ENCODE measurements around a stretch of chr5.

DNA sequence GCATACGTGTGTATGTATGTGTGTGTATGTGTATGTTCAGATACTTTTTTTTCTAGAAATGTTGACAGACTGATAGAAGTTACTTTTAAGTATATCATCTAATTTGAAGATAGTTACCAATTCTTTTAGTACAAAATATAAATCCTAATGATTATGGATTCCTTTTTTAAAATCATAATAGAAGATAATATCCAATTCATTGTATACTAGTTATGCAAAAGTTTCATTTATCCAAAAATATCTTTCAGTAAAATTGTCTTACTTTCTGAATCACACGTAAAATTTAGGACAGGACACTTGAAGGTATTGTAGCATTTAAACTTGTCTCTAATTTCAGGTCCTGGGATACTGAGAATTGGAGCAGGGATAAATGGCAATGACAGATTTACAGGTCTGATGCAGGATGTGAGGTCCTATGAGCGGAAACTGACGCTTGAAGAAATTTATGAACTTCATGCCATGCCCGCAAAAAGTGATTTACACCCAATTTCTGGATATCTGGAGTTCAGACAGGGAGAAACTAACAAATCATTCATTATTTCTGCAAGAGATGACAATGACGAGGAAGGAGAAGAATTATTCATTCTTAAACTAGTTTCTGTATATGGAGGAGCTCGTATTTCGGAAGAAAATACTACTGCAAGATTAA lies 99.1 kb downstream of the ADGRV1 start:
- RRBS: no CpG with 5 or more reads among the region's 8 CpGs

DNA sequence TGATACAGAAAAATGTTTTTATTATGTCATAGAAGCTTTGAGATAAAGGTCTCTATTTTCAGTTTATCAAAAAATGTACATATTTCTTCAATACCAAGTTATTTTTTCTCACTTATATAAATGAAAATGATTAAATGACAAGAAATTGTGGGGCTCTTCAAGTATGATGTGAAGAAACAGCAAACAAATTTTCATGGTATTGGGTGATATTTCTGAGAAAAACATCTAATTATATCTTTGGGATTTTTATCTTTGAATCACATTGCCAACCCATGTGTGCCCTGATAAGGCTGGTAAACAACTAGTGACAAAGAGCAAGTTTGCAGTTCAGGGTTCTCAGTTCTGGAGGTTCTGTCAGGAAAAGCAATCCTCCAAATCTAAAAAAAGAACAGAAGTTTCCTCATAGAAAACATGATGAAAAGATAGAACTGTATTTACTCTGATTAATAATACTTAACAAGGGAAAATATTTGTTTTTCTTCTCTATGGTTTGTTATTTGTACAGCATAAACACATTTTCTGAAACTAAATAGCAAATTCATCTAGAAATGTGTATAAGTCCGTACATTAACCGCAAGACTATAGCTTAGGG lies 308.3 kb downstream of the ADGRV1 start:
- RRBS: no CpG with 5 or more reads among the region's 2 CpGs

- RRBS: no CpG with 5 or more reads among the region's 3 CpGs
Observed at GRCh38 chr5:90915528-90915842, 356.9 kb downstream of the ADGRV1 start.

DNA sequence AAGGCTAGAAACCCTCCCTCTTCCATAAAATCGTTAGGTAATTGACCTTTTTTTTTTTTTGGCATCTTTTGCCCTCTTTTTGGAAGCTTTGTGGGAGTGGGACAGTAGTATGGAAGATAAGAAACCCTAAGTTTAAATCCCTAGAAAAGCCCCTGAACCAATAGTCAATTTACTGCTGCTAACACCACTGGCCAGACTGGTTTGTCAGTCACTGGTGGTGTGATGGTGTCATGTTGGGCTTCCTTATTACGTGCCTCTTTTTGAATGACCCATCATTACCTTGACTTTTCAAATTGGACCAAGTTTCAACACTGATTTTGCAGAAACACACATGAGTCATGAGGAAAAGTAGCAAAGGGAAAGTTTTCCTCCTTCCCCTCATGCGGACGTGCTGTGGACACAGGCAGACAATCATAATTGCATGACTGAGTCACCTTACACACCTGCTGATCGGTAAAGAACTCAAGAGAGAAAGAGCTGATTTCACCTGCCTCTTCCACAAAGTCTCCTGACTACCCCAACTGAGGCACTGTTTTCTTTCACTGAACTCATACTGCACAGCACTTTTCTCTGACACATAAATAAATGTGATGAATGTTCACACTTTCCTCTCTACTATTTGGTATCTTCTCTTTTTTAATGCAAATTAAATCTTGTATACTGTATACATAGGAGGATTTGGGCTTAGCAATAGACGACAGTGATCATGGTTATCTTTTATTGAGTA lies 324.5 kb downstream of the ARRDC3 start:
- RRBS: no CpG with 5 or more reads among the region's 6 CpGs

- RRBS: no CpG with 5 or more reads among the region's 8 CpGs
Observed at GRCh38 chr5:91162273-91163174, 220.6 kb downstream of the ARRDC3 start.

- RRBS: no CpG with 5 or more reads among the region's 4 CpGs
Observed at GRCh38 chr5:91384691-91385103, 1.6 kb upstream of the ARRDC3 start.

DNA sequence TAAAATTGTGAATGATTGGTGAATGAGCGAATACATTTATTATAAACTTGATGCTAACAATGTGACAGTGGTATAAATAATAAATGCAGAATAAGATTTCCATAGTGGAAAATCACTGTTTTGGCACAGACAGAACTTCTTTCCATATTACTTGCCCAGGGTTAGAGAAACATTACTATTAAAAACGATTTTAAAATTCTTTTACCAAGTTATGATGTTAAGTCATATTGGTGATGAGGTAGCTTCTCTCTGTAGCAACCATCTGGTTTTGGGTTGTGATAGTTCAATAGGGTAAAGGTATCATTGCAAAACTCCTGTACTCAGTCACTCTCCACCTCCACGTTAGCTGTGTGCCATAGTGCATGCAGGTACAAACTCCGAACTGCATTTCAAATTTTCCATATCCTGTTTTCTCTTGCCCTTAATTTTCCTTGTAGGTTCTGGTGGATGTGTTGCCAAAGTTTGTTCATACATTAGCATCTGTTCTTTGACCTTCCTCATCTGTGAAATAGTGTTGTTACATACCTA lies 53.0 kb upstream of the ARRDC3 start:
- RRBS: no CpG with 5 or more reads among the region's 4 CpGs

DNA sequence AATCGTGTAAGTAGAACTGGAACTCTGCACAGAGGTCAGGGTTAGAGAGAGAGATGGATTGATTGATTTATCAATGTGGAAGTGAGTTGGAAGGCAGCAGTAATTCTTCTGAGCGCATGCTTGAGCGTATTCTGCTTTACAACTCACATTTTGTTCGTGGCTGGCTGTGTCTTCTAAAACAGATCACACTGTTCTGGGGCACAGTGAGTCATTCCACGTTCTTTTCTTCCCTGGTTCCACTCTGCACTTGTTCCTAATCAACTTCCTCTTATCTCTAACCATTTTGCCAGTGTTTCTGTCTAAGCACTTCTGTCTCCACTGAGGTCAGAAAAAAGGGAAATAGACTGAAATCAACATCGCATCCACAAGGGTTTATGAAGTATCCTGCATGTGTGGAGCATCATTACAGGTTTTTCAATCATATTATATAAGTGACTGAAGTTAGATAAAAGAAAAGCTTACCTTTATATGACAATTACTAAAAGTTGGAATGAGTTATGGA lies 86.7 kb upstream of the ARRDC3 start:
- RRBS: no CpG with 5 or more reads among the region's 6 CpGs

DNA sequence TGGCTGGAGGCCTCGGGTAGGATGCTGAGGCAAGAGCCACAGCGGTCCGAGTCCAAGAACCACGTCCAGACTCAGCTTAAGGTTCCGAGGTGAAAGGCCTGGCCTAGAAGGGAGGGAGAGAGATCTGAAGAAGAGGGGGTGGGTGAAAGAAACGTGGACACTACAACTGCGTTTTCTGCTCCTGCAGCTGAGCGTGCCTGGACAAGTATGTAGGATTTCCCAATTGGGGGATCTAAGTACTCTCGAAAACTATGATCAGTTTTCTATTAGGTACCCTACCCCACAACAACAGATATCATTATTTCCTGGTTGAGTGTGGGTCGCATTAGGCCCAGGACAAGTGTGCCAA lies 4.5 kb upstream of the NR2F1 start:
- RRBS: no CpG with 5 or more reads among the region's 10 CpGs

DNA sequence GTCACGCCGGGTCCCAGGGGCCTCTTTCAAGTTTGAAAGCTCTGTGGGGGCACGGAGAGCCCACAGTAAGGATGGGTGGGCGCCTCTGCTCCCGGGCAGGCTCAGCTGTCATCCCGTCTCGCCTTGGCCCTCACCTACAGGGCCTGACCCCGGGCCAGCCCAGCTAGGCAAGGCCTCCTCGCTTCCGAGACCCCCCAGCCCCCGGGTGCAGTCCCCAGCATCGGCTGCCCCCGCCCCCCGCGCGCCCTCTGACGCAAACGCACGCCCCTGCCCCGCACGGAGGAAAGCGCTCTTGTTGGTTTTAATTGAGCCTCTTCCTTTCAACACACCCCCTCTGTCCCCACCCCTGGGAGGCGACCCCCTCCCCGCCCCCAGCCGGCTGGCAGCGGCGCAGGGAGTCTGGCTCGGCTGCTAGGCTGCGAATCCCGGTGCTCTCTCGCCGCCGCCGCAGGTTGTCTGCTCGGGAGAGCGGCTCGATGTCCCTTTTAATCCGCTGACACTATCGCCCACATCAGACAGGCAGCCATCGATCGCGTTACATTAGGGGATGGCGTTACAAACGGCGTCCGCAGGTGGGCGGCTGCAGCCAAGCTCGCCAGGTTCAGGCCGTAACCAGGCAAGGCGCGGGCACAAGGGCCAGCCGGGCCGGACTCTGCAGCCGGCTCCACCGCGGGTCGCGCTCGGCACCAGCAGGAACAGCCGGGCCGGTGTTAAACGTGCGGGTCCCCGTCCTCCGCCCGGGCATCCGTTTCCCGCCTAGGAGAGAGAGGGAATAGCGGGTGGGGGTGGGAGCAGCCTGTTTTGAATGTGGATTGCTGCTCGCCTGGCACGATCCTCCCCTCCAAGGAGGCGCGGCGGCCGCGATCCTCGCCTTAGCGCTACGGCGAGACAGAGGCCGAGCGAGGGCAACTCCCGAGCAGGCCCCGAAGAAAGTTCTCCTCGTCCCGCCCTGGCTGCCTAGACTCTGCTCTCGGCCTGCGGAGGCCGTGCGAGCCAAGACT lies 3.3 kb upstream of the NR2F1 start:
- RRBS: 7% methylated on average over 23 of the region's 90 CpGs

DNA sequence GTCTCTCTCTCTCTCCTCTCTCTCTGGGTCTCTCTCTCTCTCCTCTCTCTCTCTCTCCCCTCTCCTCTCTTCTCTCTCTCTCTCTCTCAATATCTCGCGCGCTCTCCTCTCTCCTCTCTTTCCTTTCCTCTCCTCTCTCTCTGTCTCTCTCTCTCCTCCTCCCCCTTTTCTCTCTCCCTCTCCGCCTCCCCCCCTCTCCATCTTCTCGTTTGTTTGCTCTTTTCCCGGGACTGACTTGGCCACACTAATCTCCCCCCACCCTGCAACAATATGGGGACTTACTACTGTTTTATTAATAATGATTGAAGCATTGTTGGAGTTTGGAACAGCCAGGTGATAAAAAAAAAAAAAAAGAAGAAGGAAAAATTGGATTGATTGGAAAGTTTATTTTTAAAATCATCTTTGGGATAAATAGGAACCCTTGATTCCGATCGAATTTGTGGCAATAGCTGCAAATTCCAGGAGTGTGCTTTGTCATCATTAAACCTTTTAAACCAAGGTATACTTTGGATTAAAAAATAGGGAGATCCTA lies 1.0 kb upstream of the NR2F1 start:
- RRBS: no CpG with 5 or more reads among the region's 8 CpGs

- RRBS: no CpG with 5 or more reads among the region's 10 CpGs
Observed at GRCh38 chr5:93582688-93583014, 371 bp upstream of the NR2F1 start.

- RRBS: no CpG with 5 or more reads among the region's 11 CpGs
Observed at GRCh38 chr5:93585938-93586567, 3.0 kb downstream of the NR2F1 start.

DNA sequence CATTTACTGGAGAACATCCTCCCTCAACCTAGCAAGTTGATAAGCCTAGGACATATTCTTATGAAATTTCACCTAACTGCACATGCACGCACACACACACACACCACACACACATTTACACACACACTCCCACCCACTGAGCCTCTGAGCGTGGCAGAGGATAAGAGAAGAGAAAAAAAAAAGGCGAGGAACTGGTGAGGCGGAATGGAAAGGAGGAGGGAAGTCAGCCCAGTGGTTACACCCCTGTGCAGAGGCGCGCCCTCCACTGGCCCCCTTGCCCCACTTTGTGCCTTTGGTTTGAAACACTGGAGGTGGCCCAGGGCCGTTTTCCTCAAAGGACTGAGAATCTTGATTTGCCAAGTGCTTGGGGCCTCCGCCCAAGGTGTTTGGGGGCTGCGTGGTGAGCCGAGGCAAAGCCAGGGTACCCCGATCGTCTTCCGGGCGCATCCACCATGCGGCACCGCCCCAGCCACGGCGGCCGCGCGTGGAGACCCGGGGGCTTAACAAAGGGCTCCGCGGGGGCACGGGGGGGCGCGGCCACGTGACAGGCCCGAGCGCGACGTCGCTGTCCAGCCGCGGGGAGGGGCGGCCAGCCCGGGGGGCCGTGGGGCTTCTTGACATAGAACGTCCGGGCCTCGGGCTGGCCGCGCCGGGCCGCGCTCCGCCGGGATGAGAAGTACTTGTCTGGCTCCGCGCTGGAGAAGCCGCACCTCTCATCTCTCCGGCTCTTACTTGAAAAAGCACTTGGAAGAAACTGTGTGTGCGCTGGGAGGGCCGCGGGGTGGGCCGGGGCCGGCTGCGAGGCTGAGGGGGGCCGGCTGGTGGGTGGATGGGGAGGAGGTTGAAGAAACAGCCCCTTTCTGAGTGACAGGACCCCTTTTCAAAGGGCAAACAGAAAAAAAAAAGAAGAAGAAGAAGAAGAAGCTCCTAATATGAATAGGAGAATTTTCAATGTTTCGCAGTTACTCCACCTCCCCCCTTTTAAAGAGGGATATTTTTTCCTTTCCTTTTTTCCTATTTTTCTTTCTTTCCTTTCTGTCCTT lies 21.0 kb downstream of the NR2F1 start:
- RRBS: 9% methylated on average over 27 of the region's 60 CpGs

GRCh38 chr5:94001460-94002106 lies 109.9 kb downstream of the FAM172A start:
- RRBS: no CpG with 5 or more reads among the region's 1 CpG

DNA sequence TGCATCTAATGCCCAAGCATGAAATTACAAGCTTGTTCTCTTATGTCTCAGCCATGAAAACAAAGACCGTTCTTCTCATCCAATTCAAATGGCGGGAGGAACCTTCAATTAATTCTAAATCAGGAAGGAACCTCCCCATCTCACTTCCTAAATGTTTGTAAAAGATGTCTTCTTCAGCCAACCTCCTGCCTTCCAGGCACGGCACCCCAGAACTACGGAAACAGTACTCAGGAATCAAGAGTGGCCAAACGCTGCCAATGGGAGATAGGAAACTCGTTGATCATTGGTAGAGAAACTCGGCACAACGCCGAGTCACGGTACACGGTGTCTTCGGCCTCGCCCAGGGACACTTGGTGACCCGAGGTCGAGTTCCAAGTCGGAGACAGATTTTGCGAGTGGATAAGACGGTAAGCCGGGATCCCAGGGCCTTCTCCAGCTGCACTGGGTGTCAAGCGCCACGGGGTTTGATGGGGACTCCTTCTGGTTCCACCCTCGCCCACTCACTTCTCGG lies 437 bp downstream of the KIAA0825 start:
- RRBS: no CpG with 5 or more reads among the region's 23 CpGs

DNA sequence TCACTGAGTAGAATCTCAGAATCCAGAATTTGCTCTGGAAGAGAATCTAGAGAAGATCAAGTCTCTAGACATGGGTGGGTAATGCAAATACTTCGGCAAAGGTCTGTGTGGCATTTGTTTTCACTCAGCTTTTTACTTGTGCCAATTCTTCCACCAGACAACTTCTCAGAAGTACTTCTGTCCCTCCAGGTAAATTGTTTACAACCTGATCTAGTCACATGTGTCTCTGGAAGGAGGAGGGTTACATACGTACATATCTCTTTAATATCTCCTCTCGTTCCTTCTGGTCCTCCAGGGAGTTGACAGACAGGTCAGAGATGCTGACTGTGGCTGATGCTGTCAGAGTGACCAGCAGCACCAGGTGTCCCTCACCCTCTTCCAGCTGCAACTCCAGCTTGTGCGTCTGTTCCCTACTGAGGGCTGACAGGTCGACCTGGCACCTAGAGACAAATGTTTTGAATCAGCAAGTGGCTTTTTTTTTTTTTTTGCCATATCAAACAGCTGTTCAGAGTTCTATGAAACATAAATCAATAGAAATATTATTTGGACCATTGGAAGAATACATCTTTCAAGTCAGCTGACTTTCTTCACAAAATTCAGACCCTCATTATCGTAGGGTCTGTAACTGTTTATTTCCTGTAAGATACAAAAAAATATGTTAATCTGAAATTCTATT lies 276.1 kb downstream of the SLF1 start:
- RRBS: no CpG with 5 or more reads among the region's 6 CpGs

DNA sequence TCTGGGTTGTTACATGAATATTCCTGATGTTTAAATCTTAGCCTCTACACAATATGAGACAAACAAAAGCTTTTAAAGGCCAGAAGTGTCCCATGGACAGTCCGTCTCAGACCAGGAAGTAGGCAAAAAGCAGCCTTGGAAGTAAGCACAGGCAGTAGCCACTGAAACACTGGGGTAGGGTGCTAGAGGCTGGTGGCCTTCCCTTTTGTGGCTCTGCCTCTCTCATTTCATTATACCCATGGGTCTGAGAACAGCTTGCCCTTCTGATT lies 197.4 kb downstream of the MCTP1 start:
- RRBS: no CpG with 5 or more reads among the region's 1 CpG

- RRBS: 3% methylated on average over 9 of the region's 40 CpGs
Observed at GRCh38 chr5:95621256-95622017, 1.6 kb downstream of the GPR150 start.

DNA sequence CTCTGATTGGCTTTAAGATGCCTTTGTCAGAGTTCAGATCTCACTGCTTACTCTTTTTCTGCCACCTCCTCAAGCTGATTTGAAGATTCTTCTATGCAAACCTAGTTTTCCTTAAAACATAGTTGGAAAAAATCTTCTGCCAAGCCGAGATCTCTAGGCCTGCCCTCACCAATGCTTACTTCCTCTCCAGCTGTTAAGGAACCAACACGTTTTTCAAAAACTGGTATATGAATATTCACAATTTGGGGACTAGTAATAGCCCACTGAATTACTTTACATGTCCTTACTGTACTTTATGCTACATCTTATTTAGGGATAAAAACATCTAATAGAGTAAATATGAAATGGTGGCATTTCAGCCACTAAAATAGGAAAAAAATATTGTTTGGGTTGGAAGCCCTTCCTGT lies 4.0 kb upstream of the RHOBTB3 start:
- RRBS: no CpG with 5 or more reads among the region's 2 CpGs

Data from islet of Langerhans (tissue), 1 donor.